ENCODE data around the genes TRIM46, SYT11, RXFP4 and LMNA.

DNA sequence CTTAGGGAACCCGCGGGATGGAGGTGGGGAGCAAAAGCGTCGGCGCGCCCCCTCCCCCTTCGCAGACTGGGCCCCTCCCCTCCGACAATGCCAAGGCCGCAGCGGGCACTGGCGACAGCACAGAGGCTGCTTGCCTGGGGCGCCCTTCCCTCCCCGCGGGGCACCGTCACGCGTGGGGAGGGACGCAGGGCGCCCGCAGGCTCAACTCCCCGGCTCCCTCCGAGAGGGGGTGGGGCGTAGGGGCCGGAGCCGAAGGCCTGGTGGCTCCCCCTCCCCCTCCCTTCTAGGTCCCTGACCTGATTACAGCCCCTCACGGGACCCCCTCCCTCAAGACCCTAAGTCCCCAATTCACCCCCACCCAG lies 990 bp upstream of the ZBTB7B start:
- PRO-cap = no peak

- PRO-cap = no peak
Measured at GRCh38 chr1:155004067-155004456, 1.5 kb downstream of the ZBTB7B start.

- PRO-cap = no peak
Measured at GRCh38 chr1:155015989-155016853, 13.6 kb downstream of the ZBTB7B start.

- PRO-cap = no peak
Measured at GRCh38 chr1:155034445-155034772, 785 bp downstream of the DCST1 start.

- PRO-cap = no peak
Measured at GRCh38 chr1:155062273-155063417, 895 bp upstream of the EFNA4 start.

DNA sequence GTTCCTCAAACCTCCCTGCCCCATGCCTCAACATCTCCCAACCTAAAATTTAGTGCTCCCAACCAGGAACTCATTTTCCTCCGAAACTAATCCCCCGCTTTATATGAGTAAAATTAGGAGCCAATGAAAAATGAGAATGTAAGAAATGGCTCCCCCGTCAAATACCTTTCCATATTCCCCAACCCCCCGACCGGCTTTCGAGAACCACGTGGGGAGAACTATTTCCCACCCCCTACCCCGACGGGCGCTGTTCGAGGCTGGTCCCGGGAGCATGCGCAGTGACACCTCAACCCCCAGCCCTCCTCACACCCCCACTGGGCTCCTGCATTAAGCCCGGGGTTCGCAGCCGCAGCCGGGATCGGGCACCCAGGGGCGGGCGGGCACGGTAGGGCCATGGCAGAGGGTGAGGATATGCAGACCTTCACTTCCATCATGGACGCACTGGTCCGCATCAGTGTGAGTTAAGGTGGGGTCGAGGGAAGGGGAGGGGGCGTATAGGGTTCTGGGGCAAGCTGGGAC lies at the start of gene TRIM46:
Gene TRIM46 (plus strand): TSS at position 276 of the 519 bp plus-strand sequence.
- PRO-cap = no peak

GRCh38 chr1:155177093-155177740 lies 3.6 kb downstream of the TRIM46 start:
- PRO-cap = no peak

DNA sequence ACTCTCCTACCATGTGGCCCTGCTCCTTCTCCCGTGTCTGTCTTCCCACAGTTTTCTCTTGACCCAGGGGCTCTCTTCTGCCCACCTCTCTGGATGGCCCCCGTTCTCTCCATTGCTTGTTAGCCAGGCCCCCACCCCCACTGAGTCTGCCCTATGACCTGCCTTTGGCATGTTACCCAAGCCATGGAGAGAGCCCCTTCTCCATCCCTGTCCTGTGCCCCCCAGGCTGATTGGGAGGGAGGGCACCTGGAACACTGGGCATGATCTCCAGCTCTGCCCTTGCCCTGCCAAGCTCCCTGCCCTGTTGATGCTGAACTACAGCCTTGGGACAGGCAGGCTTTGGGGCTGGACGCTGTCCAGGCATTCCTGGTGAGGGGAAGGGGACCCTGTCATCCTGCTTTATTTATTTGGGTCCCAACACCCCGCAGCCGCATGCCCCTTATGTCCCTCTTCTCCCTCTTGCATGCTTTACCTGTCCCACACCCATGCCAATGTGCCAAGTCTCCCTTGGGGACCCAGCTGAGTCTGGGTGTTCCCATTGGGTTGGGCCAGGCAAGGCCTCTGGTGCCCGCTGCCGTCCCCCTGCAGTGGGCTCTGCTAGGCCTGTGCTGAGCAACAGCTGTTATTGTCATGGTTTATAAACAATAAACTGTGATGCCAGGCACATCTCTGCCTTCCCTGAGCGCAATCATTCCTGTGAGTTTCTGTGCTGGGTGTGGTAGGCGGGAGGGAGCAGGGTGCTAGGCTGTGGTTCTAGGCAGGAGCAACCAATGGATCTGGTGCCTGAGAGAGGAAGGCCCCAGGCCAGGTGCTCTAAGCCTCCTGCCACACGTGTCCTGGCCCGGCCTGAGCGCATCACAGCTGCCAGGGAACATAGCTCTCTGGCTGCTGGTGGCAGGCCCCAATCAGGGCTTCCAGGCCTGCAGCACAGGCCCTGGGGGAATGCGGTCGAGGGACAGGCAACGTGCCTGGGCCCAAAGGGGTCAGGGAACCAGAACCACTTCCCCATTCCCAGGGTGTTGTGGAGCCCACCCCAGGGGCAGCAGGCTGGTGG lies 11.0 kb downstream of the TRIM46 start:
- PRO-cap = no peak

- PRO-cap = no peak
Measured at GRCh38 chr1:155220600-155221009, 12.1 kb downstream of the MTX1 start.

DNA sequence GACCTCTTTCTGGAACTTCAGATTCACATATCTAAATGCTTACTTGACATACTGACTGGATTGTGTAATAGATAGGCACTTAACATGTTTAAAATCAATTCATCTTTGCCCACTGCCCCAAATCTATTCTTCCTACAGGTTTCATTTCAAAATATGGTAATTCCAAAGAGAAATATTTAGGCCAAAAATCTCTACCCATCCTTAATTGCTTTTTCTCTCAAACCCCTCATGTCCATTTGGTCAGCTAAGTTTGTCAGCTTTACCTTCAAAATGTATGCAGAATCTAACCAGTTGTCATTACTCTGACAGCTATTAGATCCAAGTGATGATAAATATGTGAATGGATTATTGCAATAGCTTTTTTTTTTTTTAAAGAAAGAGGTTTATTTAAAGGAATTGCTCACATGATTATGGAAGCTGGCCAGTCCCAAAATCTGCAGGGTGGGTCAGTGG lies 34.5 kb downstream of the ASH1L start:
- PRO-cap = no peak

DNA sequence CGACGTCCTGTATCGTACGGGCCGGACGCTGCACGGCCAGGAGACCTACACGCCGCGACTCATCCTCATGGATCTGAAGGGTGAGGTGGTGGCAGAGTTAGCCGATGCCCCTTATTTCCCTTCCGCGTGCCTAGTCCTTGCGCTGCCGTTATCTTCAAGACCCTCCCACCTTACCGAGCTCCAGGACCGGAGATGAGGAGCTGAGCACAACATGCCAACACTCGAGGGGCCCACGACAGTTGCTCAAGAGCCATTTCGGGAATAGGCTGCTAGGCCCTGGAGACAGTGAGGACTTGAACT lies 413 bp downstream of the MSTO1 start:
- PRO-cap = no peak

GRCh38 chr1:155745057-155746007 lies 56.4 kb downstream of the DAP3 start:
- PRO-cap = unidirectional peak, minus-strand start at chr1:155745430; unidirectional peak, minus-strand start at chr1:155745550

- PRO-cap = no peak
Measured at GRCh38 chr1:155858954-155859930, at the start of gene SYT11. Gene SYT11 (plus strand): TSS chr1:155859567.

DNA sequence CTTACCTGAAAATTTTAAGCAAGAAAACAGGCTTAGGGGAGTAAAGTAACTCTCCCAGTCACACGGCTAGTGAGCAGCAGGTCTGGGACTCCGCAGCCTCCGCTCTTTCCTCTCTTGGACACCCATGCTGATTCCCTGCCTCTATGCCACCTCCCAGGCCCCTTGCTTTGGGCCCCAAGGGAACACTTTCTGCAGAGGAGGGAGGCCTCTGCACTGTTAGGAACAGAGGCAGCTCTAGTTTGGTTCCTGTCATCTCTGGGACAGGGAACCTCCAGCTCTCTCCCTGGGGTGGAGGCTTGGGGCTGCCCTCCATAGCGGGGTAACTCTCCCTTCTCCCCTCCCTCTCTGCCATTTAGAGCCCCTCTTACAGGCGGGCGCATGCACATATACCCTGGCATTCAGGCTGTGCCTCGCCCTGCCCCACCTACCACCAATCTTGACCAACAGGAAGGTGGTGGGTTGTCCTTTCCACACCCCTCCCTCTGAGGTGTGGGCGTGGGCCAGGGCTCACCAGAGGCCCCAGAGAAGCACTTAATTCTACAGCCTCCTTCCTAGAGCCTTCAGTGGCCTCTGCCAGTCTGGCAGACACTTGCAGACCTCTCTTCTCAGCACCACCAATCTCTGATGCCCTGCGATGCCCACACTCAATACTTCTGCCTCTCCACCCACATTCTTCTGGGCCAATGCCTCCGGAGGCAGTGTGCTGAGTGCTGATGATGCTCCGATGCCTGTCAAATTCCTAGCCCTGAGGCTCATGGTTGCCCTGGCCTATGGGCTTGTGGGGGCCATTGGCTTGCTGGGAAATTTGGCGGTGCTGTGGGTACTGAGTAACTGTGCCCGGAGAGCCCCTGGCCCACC lies at the start of gene RXFP4:
Gene RXFP4 (plus strand): TSS at position 563 of the 858 bp plus-strand sequence.
- PRO-cap = unidirectional peak, minus-strand start at position 673 of the sequence

GRCh38 chr1:155943174-155943860 lies 1.9 kb downstream of the RXFP4 start:
- PRO-cap = no peak

DNA sequence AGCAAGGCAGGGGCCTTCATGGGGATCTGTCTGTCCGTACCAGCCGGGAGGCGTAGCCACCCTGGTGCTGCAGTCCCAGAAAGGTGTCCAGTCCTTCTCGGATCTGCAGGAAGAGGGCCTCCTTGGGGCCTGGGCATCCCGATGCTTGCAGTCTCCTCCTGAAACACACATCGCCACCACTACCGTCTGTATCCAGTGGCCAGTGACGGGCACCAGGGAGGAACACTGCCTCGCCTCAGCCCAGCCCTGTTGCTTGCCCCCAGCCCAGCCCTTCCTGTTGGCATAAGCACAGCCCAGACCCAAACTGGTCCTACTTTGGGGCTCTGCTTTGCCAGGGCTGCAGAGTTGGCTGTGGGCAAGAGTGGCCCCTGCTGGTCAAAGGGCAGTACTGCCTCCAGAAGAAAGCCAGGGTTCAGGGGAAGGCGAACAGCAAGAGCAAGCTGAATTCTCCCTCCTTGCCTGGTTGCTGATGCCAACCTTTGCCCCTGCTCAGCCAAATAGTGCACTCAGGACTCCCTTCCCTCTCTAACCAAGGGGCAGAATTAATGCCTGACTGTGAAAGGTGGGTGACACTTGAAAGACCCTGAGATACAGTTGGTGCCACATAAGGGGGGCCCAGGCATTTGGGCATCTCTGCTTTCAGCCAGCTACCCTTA lies 11.0 kb upstream of the ARHGEF2 start:
- PRO-cap = no peak

GRCh38 chr1:156003333-156003924 lies 17.3 kb downstream of the SSR2 start:
- PRO-cap = no peak

GRCh38 chr1:156081787-156082330 lies 406 bp downstream of the MEX3A start:
- PRO-cap = bidirectional peak, plus-strand start at chr1:156082265, minus-strand start at chr1:156082028

DNA sequence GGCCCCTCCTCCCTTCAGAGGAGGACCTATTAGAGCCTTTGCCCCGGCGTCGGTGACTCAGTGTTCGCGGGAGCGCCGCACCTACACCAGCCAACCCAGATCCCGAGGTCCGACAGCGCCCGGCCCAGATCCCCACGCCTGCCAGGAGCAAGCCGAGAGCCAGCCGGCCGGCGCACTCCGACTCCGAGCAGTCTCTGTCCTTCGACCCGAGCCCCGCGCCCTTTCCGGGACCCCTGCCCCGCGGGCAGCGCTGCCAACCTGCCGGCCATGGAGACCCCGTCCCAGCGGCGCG lies at the start of gene LMNA:
Gene LMNA (plus strand): TSS at position 60 of the 292 bp plus-strand sequence.
- PRO-cap = bidirectional peak, plus-strand start at position 60 of the sequence, minus-strand start outside the sequence

DNA sequence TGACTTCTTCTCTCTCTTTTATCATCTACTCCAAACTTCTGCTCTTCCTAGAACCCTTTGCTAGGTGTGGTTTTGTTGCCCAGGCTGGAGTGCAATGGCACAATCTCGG lies 1.9 kb downstream of the LMNA start:
- PRO-cap = no peak